Endothelial cell (in vitro differentiated cells): ENCODE data around the gene RAD23B.

DNA sequence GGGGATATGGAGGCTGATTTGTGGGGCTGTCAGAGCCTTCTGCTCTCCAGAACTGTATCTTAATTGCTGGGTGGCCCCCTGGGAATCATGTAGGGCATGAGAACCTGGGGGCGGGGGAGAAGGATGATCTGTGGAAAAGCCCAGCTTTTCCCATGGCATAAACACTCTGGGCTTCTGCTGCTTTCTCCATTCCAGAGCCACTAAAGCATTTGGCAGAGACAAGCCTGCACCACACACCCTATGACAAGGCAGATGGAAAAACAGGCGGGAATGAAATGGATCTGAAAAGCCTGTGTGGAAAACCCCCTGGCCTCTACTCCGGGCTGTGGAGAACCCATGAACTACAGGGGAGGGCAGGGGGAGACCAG is 106.3 kb upstream of the RAD23B start:
- PRO-cap: no peak

GRCh38 chr9:107177197-107177497 is 105.9 kb upstream of the RAD23B start:
- PRO-cap: no peak

DNA sequence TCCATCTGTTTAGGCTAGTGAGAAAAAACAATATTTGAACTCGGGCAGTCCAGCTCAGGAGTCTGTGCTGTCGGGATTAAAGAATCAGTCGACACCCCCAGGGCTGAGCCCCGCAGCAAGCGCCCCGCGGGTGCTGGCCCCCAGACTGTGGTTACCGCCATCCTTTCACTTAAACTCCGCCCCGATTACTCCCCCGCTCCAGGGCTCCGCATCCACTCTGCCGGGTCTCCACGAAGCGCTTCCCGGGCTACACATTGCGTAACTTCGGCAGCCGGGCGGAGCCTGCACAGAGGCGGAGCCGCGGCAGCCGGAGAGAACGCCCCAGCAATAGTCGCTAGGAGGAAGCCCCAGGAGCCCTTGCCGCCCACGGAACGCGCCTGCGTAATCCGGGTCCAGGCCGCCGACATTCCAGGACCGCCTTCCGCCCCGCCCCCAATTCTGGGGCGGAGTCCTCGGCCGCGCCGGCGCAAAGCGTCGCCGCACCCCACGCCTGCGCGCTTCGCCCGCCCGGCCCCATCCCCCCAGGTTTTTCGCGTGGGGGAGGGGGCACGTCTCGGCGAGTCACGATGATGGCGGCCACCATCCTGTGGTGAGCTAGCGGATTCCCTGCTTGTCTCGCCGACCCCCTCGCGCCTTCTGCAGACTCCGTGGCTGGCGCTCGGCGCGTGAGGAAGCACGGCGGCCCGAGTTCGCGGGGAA is at the start of gene RAD23B:
TSS of gene RAD23B (plus strand) at position 559 of the 699 bp plus-strand sequence.
- PRO-cap: bidirectional peak, plus-strand start at position 559 of the sequence, minus-strand start at position 233 of the sequence

DNA sequence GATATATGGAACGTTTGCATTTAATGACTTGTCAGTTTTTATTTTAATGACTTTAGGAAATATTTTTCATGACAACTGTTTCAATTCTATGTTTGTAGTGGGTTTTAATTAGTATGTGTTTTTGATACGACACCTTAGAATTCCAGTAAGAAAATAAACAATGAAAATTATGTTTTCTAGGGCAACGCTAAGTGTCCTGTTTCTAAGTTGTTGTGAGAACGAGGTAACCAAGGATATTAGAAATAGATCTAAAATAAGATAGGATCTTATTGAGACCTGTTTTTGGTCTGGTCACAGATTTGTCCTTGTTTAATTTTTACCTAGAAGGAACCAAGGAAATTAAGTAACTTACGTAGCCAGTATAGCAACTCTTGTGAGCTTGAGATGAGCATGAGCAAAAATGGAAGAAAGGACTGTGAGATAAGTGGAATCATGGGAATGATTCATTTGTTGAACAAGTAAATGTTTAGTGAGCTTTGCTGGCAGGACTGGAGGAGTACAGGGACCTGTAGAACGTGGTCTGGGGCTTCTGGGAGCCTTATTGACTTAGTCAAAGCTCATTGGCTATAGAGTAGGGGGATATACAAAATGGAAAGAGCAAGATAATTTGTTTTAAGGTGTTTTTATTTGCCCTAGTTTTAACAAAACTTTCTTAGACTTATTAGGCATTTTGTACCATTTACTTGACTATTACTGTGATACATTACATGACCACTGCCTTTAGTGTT is 2.9 kb downstream of the RAD23B start:
- PRO-cap: no peak

GRCh38 chr9:107316999-107317663 is 34.1 kb downstream of the RAD23B start:
- PRO-cap: no peak

DNA sequence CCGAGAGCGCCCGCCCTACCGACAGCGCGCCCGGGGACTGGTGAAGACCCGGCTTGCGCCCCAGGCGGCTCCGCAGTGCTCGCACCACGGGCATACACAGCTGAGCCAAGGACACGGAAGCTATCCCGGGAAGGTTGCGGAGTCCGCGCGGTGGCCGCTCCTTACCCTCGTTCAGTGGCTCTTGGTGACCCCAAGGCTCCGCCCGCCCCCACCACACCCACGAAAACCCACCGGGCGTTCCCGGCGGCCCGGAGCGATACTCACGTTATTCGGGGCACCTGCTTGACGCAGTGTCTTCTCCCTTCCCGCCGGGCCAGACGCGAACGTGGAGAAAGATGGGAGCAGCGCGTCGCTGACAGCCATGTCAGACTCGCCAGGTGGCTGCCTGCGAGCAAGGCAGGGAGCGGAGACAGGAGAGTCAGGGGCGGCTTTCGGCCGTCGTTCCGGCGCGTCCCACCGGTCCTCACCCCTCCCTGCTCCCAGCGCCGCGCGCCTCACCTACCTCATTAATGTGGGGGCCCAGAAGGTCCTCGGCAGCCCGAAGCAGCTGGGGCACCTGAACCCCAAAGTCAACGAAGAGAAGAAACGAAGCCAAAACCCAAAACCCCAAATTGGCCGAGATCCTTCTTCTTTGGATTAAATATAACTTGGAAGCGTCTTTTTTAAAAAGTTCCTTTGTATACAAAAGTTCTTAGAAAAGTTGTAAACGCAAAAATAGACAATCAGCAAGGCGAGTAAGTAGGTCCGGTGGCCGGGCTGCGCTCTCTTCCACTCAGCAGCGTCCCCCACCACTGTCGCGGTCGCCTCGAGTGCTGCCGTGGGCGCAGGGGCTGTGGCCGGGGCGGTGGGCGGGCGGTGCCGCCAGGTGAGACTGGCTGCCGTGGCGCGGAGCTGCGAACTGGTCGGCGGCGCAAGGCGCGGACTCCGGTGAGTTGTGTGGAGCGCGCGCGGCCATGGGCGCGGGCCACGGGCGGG is 616 bp downstream of the KLF4 start:
- PRO-cap: bidirectional peak, plus-strand start at position 506 of the sequence, minus-strand start at position 505 of the sequence; bidirectional peak, plus-strand start at position 915 of the sequence, minus-strand start at position 900 of the sequence

DNA sequence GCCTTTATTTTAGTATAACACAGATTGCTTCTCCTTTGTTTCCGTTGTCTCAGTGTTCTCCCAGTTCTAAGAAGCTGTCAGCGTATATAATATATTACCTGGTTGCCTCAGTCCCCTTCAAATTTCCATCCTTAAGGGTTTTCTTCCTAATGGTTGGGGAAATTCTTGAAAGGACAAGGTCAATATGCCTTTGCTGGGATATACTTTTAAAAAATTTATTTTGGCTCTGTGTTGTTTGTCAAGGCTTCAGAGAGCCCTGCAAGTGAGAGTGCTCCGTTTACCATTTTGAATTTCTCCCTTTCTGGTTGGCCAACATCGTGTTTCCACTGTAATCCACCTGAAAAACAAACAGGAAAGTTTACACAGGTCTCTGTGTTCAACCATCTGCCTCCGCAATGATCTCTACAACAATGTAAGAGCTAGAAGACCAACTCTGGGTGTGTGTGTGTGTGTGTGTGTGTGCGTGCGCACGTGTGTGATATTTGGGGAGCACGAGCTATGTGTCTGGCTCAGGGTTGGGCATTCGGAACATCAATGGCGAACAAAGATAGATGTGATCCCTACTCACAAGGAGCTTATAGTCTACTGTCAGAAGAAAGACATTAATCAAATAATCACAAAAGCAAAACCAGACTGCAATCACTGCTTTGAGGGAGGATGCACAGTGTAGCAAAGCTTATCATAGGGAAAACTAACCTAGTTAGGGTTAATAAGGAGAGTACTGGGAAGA is 19.7 kb upstream of the KLF4 start:
- PRO-cap: no peak

DNA sequence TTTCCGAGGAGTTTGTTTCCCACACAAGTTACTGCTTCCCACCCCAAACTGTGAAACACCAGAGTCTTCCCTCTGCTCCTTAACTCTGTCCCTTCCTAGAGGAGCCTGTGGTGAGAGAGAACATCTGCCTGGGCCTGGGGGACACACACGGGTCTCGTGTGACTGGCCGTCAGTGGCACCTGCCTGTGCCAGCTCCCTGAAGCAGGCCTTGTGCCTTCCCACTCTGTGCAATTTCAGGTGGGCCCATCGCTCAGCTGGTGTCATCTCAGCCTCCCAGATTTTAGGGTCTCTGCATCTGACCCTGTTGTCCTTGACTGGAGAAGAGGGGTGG is 142.4 kb upstream of the KLF4 start:
- PRO-cap: no peak

DNA sequence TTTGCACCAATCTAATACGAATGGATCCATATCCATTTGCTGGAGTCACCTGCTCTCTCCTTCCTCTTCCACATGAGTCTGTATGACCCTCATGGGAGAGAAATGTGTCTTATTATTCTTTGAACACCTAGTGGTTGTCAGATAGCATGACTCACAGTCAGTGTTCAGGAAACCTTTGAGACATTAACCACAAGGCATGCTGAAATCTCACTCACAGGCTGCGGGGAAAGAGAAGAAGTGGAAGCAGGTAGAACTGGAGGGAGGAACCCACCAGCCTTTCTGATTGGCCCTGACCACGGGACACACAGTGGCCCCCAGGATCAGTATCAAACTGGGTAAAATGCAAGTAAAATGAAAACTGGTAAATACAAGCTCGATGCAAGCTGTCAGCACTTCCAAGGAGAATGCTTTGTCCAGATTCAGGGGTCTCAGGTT is 222.9 kb upstream of the KLF4 start:
- PRO-cap: no peak

DNA sequence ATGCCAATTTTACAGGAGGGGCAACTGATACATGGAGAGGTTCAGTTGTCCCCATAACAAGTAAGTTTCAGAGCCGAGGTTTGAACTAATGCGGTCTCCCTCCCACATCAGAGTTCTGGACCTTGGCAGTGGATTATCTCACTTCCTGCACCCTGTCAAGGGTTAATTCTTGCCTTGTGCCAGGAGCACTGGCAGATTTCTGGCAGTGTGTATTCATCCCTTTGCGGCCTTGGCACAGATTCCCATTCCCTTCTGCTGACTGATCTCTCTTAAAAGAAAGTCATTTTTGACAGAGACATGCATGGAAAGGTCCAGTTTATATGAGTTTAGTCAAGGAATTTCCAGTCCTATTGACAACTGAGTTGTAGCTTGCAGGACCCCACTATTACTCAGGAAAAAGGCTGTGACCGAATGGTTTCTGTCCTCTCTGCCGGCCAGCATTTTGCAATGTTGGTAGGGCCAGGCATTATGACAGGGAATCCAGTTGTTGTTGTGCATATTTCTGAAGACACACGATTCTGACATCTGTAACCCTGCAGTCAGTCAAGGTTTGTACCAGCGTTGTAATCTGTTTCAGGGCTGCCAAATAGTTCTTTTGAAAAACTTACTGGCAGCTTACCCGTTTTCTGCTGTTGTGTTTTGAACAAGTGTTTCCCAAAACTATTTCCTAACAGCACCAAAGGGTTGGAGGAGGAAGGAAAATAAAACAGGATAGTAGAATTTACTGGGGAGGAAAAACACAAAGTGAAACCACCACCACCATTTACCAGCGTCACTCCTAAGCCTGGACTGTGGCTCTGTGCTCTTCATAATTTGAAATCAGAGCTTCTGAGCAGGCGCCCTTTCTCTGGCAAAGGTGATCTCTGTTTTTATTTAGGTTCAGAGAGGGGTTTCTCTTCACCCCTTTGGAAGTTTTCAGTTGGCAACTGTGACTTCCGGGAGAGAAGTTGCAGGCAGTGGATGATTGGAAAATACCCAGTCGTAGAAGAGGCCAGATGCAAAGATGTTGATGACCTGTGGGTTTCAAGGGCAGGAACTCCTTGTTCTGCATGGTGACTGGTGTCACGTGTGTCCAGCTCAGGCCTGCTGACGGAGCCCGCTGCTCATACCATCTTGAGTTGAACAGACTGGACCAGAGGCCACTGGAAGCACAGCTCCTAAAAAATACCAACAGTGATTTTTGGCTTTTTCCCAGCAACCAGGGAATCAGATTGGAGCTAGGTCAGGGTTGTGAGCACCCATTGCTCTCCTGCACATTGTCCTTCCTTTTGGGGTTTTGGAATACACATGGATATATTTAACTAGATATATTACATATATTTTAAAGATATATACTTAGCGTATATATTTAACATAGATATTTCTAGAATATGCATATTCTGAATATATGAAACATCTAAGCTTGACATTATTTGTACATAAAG is 243.6 kb upstream of the KLF4 start:
- PRO-cap: no peak

- PRO-cap: no peak
Measured at GRCh38 chr9:108040654-108041245, 551.2 kb upstream of the KLF4 start.

DNA sequence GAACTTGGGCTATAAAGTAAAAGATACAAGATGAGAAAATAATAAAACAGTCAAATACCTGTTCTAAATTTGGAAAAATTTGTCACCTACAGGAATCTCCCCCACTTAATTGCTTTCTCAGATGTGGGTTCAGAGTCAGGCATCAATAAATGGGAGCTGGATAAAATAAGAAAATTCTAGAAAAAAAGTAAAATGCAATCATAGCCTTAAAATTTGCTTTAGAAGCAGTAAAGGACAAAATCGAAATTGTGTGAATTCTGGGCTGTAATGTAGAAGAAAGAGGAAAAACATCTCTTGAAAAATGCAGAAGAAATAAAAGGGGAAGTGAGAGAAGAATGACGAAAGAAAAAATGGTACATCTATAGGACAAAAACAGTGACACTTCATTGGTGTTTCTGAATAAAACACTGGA is 642.4 kb downstream of the ACTL7B start:
- PRO-cap: no peak

GRCh38 chr9:108440044-108440433 is 415.7 kb downstream of the ACTL7B start:
- PRO-cap: no peak

- PRO-cap: no peak
Measured at GRCh38 chr9:108709777-108710181, 146.0 kb downstream of the ACTL7B start.

DNA sequence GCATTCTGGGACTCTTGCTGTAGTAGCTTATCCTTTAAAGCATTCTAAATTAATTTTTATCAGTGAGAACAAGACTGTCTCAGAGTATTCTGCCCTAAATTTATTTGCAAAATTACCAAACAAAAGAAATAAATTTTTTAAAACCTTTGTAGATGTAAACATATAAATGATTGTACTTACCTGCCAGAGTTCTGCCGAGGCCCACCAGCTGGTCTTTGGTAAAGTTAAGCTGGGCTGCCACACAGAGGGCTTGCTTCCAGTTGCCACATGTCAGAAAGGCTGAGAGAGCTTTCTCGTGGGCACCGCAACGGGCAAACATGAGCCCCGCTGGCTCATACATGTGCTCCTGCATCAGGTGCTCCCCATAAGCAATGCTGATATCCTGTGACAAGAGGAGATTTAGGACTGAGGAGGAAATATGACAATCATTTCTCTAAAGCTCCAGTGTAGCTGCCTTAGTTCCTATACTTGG is 29.0 kb downstream of the ACTL7A start:
- PRO-cap: no peak

DNA sequence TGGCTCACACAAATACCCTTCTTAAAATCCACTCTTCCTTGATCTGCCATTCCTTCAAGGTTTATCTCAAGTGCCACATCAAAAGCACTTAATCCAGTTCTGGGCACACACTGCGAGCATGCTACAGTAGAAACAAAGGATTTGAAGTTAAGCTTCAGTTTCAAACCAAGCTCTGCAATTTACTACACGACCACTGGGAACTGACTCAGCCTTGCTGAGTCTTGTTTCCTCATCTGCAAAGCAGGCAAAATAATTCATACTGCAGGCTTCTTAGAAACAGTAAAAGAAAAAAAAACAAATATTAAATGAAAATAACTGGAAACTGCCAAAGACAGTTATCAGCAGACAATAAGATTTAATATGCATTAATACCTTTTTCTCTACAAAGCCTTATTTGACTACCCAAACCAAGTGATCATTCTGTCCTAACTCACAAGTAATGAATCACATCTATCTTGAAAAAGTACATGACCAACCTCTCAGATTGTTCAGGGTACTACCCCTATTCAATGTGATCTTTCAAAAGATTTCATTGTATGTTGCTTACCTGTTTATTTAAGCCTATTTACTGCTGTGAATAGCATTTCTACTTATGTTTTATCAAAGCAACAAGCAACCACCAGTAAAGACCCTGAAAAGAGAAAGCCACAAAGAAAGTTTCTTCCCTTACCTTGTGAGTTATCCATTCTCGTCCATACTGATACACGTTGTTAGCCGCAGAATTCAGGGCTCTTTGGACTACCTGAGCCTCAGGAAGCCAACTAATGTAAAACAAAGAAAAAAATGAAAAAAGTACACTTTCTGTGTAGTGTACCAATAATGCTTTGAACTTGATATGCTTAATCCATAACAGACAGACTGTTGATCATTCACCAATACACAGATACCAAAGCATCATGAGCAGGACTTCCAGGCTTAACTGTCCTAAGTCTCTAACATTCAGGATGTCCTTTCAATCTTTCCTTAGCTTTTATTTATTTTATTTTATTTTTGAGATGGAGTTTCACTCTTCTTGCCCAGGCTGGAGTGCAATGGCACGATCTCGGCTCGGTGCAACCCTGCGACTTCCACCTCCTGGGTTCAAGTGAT is 50.9 kb upstream of the CTNNAL1 start:
- PRO-cap: no peak

DNA sequence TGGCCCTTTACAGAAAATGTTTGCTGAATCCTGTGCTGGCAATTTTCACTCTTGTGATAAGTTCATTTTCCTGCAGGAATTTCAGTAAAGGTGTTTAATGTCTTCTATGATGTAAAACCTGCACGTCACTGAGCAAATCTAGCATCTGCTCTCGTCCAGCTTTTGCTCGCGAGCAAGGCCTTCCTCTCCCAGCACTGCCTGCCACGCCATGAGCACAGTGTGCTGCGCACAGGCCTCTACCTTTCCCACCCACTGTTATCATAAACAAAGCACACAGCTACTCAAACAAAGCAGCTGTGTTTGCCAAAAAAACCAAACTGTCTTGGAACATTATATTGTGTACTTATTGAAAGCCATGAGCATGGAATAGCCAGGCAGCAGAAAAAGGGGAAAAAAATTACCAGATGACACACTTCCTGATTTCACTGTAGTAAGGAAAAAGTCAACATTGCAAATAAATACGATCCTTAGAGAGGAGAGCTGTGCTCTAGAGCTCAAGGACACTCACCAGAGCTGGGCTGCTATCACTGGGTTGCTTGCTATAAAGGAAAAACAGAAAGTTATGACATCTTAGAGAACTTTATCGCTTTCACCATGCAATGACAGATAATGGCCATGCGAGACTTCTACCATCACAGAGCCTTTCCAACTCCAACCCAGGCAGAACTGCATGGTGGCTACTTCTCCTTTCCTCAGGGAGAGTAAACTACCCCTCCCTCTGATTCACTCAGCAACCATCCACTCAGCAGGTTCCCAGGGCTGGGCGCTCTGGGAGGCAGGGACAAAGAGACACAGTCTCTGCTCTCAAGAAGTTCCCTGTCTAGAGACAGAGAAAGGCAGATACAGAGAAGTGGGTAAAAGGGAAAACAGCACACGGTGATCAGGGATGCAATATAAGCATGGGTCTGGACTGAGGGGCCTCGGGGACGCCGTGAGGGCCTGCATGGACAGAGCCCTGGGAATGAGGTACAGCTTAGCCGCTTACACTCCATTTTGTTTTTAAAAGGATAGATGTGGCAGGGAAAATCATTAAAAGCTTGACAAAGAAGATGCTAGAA is 69.6 kb downstream of the EPB41L4B start:
- PRO-cap: no peak

- PRO-cap: no peak
Measured at GRCh38 chr9:109253382-109253936, 67.4 kb downstream of the EPB41L4B start.

DNA sequence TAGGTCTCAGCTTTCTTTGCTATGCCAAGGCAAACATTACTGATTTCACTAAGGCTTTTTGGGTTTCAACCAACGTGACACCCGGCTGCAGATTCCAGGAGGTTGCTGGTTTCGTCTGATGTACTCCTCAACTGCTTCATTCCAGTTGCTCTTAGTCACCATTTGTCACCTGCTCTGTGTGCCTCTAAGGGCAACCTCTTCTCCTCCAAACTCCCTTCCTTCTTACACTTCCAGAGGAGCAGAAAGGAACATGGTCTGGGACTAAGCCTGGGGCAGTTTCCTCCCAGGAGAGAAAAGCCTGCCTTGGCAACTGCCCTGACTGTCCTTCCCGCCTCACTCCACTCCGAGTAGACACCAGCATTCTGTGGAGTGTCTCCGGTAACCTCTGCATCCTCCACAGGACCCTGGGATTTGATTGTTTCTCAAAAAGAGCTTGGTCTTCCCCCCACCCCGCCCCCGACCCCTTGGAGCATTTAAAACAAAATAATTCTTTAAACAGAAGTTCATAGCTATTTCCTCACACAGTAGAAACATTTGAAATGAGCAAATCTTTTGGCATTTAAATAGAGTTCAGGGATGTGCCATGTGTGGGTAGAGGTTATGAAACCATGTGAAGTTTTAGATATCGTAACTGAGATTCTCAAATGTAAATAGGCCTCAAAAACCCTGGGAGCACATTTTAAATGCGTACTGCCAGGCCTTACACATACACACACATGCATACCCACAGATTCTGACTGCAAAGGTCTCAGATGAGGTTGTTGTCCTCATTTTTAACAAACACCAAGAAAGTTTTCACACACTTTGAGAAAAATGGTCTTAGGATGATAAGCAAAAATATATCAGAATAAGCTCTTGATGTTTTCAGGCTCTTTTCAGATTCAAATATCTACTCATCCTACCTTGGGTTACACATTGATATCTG is 66.7 kb downstream of the EPB41L4B start:
- PRO-cap: no peak

GRCh38 chr9:109255423-109256342 is 65.2 kb downstream of the EPB41L4B start:
- PRO-cap: no peak